ENCODE measurements around a stretch of chr17.

DNA sequence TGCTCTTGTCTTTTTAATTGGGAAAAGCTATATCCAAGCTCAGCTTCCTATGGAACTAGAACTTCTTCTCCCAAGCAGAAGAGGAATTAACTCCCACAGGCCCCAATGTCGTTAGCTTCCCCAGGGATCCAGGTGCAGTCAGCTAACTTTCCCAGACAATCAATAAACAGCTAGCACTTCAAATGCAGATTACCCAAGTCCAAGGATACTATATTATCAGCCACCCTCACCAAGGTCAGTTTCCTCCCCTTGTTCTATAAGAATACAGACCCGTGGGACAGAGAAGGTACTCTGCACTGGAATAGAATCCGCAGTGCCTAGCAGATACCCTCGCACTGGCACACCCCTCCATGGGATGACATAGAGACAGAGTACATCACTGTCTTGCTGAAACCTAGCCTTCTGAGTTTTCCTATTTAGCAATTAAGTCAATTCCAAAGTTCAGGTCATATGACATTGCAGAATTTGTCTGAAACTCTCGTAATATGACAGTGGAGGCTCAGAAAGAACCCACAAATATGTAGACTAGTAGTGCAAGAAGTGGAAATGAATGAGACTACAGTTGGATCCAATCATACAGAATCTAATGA is 39.9 kb upstream of the ABCA10 start:
- PRO-cap, result no peak

GRCh38 chr17:69325851-69326382 is 1.0 kb downstream of the ABCA5 start:
- PRO-cap, result no peak

GRCh38 chr17:69573269-69573804 is 158.8 kb downstream of the MAP2K6 start:
- PRO-cap, result no peak

GRCh38 chr17:69654797-69655384 is 240.4 kb downstream of the MAP2K6 start:
- PRO-cap, result no peak

DNA sequence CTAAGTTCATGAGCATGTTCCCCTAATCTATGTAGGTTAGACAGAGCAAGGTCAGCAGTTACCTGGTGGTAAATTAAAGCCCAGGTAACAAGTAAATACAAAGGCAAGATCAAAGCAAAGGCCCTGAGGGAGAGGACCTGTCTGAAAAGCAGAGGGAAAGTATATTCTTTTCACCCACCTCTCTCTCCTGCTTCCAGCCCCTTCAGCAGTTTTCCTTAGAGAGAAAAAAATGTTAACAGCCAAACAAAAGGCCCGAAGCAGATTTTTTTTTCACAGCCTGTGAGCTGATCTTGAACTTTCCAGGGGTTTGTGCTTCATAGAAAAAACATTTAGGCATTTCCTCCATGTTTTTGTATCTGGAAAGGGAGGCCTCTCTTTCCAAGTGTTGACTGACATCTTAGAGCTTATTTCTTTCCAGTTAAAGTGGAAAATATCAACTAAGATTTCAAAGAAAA is 302.8 kb downstream of the MAP2K6 start:
- PRO-cap, result no peak

DNA sequence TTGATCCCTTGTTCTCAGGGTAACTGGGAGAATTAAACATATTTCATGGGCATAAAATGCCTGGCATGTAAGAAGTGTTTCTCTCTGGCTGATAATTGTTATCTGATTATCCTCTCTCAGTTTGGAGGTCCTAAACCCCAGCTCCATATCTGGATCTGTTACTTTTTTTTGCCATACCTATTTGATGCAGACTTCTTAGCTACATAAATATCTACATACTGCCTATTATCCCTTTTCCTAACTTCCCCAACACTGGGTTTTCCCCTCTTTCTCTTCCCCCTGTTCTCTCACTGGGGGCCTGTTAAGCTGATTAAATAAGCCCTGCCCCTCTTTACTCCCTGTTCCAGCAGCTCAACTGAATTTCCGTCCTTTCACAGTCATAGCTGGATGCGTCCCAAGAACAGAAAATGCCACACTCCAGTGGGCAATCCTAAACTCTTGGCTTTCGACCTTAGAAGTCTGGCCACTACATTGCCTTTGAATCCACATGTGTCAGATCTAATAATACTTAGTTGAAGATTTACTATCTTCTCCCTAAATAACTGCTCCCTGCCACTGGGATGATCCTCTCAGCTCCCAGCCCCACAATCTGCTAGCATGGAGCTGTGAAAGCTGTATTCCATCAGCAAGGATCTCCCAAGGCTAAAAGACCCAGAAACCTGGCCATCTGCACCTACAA is 34.4 kb downstream of the KCNJ16 start:
- PRO-cap, result no peak

- PRO-cap, result no peak
These were observed 491.9 kb downstream of the KCNJ2 start for GRCh38 chr17:70661143-70661692.

DNA sequence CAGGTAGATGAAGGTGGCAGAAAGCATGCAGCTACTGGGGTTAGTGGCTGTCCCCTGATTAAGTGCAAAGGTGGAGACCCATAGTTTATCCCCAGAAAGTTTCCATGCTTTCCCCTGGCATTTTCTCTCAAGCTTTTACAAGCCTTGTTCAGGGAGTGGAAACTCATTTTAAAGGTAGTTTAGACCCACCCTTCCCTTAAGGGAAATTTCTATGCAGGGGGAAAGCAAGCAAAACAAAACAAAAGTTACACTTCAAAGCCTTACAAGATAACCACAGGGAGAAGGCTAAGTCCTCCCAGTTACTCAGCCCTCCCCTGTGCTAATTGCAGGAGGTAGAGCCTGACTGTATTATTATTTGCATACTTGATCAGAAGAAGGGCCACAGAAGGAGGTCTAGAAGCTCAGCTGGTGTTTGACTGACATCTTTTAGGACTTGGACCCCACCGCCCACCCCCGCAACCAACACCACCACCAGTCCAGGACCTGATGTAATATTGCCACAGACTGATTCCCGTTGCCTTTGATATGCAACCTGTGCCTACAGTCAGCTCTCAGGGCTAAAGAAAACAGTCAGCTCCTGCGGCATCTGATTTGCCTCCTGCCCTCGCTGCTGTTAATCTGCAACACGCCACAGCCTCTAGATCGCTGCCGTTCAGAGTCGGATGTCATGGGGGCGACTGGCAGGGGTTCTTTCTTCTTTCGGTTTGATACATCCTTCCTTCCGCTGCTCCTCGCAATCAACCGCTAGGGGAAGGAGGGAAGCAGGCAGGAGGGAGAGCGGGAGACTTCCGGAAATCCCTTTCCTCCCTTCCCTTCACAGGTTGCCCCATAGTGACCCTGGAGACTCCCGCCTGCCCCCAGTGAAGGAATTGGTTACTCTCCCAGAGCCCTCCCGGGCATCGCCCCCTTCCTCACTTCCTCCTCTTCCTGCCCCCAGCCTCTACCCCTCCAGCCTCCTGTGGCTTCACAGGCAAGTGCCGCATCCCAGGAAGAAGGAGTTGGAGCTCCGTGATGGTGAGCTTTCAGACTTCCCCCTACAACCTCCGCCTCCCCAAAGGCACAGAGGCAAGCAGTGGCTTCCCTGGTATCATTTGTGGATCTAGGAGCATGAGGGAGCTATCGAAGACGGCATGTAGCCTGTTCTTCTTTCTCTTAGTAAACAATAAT is 90.6 kb upstream of the SOX9 start:
- PRO-cap, result no peak

DNA sequence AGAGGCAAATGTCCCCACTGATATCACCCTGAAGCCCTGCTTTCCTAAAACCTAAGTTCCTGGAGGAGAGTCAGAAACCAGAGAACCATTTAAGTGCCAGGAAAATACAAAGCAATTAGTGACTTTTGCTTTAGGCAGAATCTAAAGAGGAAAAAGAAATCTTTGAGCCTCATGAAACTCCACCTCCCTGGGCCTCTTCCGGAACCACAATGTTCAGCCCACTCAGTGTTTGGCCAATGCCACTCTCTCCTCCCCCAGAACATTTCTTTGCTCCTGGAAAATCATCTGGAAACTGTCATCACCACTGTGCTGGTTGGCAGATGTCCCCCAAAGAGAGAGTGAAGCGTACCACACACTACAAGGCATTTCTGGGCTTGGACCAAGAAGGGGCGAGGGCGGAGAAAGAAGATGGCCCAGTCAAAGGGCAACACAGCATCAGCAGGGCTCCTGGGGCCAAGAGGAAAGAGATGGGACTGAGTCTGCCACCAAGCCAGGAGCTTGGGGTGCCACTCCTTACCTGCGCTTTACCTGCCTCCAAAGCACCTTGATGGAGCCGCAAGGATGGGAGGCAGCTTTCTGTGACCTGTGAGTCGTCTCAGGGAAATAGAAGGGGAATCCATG is 7.0 kb upstream of the SOX9 start:
- PRO-cap, result no peak

GRCh38 chr17:72124948-72126206 is 4.6 kb downstream of the SOX9 start:
- PRO-cap, result no peak

DNA sequence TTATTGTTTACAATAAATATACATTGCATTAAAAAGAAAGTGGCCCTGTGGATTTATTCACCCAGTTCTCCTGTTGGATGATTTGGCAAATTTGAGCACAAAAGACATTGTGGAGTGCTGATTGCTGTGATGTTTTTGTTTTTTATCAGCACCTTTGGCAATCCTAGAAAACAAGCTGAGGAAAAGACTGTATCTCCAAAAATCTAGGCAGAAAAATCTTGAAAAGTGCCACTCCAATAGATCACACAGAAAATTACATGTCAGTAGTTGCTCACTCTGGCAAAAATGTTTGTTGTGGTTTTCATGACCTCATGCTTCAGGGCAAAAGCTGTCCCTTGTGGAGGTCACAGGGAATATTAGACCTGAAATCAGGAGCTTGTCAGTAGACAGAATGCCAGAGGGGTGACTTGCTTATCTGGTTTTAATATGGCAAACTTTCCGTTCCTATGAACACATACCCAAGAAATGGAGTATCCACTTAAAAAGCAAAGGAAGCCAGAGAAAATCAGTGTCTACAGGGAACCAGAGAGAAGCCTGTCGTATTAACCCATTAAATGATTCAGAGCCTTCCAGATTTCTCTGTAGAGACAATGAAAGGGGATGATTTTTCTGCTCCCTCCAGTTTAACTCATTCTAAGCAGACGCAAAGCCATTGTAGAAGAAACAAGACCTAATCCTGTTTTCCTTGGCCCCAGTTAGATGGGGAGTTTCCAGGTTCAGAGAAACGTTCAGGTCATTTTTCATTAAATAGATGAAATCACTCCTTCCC is 5.7 kb downstream of the SOX9 start:
- PRO-cap, result no peak

DNA sequence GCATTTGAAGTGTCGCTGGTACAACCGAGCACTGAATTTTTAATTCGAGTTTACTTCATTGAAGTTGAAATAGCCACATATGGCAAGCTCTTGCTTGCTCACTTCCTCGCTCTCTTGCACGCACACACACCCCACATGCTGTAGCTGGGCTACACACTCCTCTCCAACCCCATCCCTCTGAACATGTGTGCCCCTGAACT is 216.8 kb downstream of the SOX9 start:
- PRO-cap, result no peak

GRCh38 chr17:72387524-72387971 is 266.7 kb downstream of the SOX9 start:
- PRO-cap, result no peak

DNA sequence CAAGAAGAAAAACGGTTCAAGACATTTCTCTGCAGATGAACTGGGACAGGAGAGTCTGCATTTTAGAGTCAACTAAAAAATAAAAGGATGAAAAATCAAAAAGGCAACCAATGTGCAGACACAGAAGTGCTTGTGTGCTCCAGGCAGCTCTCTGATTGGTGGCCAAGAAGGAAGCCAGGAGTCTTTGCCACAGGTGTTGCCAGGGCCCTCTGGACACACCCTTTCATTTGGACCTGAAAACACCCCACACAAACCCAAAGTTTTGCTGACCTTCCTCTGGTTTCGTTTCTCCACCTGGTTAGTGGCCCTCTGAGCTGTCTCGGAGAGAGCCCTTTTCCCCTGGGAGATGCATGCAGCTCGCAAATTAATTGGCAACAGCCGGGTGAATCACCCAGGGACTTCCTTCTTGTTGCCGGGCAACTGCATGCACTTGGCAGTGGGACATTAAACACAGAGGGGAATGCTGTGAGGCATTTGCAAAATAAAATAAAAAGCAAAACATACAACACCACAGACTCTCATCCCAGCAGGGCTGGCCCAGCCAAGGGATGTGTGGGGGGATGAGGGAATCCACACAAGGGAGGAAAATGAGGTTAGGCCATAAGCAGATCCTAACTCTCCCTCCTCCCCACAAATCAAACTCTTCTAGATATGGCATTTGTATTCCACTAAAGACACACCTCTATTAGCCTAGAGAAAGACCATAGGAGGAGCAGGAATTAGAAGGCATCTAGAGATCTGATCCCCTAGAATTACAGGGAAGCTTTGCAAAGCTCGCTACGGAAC is 286.6 kb downstream of the SOX9 start:
- PRO-cap, result no peak

DNA sequence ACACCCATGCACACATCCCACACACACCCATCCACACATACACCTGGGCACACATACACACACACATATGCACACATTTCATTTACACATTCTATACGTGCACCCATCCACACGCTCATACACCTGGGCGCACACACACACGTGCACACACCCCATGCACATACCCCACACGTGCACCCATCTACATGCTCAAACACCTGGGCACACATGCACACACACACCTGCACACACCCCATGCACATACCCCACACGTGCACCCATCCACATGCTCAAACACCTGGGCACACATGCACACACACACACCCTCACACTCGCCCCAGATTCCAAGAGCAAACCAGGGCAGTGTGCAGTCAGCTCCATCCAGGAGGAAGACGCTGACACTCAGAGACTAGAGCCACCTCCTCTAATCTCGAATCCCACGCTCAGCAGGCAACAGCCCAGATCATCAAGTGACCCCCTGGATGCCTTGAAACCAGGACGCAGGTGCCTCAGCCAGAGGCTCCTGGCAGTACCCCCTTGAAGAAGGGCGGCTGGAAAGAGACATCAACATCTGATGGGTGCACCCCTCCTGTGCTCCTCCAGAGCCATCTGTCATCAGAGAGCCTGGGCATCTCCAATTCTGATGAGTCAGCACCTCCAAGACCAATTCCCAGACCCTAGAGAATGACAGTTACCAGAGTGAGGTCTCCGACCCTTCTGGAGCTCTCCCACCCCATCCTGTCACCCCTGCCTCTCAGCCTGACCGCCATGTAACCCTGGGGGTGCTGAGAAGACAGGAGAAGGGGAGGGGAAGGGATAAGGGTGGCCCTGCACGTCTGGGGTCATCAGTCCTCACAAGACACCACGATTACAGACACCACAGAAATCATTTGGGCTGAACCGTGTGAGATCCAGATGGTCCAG is 433.5 kb downstream of the SOX9 start:
- PRO-cap, result no peak

GRCh38 chr17:72591178-72592020 is 470.6 kb downstream of the SOX9 start:
- PRO-cap, result no peak

- PRO-cap, result no peak
These were observed 482.2 kb downstream of the SOX9 start for GRCh38 chr17:72602853-72603536.

- PRO-cap, result no peak
These were observed 431.2 kb downstream of the SLC39A11 start for GRCh38 chr17:72661249-72661664.

DNA sequence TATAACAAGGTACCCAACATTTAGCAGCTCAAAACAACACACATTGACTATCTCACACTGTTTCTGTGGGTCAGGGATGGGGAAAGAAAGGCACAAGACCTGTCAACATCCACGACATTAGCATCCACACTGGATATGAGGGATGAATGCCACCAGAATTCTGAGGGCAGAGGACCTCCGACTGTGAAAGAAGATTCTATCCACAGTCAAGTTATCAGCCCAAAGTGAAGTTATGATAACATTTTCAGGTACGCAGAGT is 297.8 kb downstream of the SLC39A11 start:
- PRO-cap, result no peak

GRCh38 chr17:72915354-72915851 is 177.1 kb downstream of the SLC39A11 start:
- PRO-cap, result no peak